Stomach (tissue), 7 donors: ENCODE measurements around a stretch of chr2.

- PRO-cap = no peak
- RAMPAGE, long total RNA, 5 experiments = no peak in any of the 5 experiments
- RRBS = no CpG with 5 or more reads among the region's 12 CpGs
Measured at GRCh38 chr2:215619549-215620078, 183.7 kb upstream of the FN1 start.

GRCh38 chr2:215624137-215624846 is 188.4 kb upstream of the FN1 start:
- PRO-cap = no peak
- RAMPAGE, long total RNA, 5 experiments = no peak in any of the 5 experiments
- RRBS = no CpG with 5 or more reads among the region's 11 CpGs

GRCh38 chr2:215952905-215953680 is 60.3 kb downstream of the MREG start:
- PRO-cap = no peak
- RAMPAGE, long total RNA, 5 experiments = start-site peak on the minus strand in 1 of 5 experiments, at chr2:215953020-215953179 at its widest, 6 reads per replicate
- RRBS = no CpG with 5 or more reads among the region's 3 CpGs

DNA sequence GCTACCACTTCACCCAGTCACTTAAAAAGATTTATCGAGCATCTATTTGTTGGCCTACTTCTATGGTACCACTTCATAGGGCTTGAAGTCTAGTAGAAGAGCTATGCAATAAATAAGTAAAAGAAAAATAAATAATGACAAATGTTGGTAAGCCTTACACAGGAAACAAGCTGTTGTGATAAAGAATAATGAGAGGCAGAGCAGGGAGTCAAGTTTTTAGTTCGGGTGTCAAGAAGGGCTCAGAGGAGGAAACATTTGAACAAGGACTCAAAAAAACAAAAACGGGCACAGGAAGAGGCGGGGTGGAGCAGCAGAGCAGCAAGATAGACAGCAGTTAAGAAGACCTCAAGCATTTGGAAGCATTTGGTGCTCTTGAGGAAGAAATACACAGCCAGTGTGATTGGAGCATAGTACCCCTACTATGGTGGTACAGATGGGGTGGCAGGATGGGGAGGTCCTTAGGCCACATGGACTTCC is 2.8 kb downstream of the TMEM169 start:
- PRO-cap = no peak
- RAMPAGE, long total RNA, 5 experiments = no peak in any of the 5 experiments
- RRBS = no CpG with 5 or more reads among the region's 4 CpGs

GRCh38 chr2:216498087-216498579 is 511 bp upstream of the RPL37A start:
- PRO-cap = no peak
- RAMPAGE, long total RNA, 5 experiments = no peak in any of the 5 experiments
- RRBS = 5% methylated on average over 1 of the region's 13 CpGs

- PRO-cap = no peak
- RAMPAGE, long total RNA, 5 experiments = no peak in any of the 5 experiments
- RRBS = no CpG with 5 or more reads among the region's 8 CpGs
Measured at GRCh38 chr2:216533466-216534120, 34.9 kb downstream of the RPL37A start.

DNA sequence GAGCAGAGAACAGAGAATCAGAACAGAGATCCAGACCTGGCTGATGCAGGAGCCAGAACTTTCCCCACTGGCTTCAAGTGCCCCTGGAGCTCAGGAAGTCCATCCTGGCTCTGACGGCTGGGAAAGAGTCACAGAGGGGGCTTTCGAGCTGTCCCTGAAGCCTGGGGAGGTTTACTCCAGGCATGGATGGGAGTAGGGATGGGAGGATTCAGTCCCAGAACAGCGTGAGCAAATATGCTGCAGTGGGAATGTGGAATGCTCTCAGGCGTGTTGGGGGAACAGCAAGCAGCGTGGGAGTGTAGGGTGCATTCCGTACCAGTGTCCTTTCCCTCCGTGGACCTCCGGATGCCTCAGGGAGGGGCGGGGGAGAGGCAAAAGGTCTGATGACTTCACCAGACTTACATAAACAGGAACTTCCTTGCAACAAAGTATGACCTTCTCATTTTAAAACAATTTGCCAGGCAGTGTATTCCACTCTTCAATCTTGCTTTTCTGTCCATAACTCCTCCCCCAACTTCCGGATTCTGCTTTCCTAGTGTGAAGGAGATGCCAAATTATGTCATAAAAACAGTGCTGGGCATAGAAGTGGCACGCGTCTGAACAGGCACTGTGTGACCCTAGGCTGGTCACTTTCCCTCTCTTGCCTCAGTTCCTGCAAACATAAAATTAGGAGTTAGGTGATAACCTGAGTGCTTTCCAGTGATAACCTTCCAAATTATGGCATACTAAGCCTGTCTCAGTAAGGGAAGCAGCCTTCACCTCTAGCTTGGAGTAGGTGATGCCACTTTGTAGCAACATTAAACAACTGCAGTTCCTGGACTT is 36.9 kb downstream of the RPL37A start:
- PRO-cap = bidirectional peak, plus-strand start at position 564 of the sequence, minus-strand start at position 341 of the sequence
- RAMPAGE, long total RNA, 5 experiments = no peak in any of the 5 experiments
- RRBS = no CpG with 5 or more reads among the region's 12 CpGs

- PRO-cap = no peak
- RAMPAGE, long total RNA, 5 experiments = no peak in any of the 5 experiments
- RRBS = no CpG with 5 or more reads among the region's 6 CpGs
Measured at GRCh38 chr2:216536716-216537158, 38.1 kb downstream of the RPL37A start.

DNA sequence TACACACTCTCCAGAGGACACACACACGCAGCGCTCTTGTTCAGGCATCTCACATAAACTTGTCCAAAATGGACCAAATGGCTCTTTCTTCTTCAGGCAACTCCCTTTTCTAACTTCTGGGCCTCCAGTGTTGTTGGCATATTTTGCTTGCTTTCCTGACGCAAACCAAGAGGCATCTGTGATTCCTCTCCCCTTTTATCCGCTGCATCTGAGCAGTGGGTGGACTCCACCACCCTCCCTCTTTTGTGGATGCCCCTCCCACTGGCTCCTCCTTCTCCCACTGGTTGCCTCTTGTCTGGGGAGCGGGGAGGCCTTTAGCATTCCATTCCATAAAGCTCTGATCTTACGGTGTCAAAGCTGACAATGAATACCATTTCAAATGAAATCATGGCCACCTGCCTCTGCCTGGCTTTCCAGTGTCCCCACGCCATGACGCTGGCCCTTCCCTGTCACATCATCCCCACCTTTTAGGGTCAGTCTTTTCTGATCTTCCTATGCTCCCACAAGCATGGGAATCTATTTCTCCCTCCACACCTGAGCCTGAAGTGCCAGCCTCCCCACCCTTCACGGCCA is 51.3 kb downstream of the RPL37A start:
- PRO-cap = no peak
- RAMPAGE, long total RNA, 5 experiments = no peak in any of the 5 experiments
- RRBS = no CpG with 5 or more reads among the region's 9 CpGs

GRCh38 chr2:216571516-216571742 is 61.8 kb upstream of the IGFBP2 start:
- PRO-cap = no peak
- RAMPAGE, long total RNA, 5 experiments = no peak in any of the 5 experiments
- RRBS = no CpG with 5 or more reads among the region's 1 CpG

DNA sequence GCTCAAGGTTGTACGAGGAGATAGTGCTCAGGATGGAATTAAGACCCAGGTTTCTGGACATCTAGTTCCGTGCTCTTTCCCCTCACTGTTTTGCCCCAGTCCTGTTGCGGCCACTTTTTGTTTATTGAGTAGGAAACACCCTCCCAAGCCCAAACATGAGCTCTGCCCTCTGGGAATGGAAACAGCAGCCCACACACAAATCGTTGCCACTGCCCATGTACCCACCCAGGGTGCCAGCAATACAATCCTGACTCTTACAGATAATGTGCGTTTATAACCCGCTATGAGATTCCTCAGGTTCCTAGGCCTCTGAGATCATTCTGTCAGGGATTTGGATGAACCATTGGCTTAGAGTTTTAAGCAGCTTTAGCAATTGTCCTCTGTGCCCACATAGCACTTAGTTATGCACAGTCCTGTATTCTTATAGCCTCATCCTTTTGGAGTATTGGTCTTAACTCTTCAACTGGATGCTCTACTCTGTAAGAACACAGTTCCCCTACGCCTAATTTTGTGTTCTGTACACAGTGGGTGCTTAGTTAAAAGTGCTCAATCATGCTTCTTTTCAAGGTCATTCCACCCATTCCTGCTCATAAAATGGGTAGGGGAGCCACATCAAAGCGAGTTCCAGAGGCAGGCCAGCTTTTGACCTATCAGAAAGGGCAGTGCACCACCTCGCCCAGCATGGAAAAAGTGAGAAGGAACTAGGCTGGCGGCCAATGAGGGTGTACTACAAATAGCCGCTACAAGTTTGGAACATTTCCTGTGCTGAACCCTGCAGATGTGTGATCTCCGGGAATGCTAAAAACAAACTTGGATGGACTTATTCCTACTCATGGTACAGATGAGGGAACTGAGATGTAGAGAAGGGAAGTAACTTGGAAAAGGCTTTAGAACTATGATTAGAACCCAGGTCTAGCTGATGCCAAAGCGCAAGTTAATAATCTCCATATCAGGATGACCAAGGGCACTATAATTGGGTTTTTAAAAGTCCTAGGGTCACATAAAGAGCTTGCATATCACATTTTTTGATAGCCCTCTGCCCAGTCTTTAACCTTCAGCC is 60.2 kb upstream of the IGFBP2 start:
- PRO-cap = no peak
- RAMPAGE, long total RNA, 5 experiments = no peak in any of the 5 experiments
- RRBS = no CpG with 5 or more reads among the region's 13 CpGs

DNA sequence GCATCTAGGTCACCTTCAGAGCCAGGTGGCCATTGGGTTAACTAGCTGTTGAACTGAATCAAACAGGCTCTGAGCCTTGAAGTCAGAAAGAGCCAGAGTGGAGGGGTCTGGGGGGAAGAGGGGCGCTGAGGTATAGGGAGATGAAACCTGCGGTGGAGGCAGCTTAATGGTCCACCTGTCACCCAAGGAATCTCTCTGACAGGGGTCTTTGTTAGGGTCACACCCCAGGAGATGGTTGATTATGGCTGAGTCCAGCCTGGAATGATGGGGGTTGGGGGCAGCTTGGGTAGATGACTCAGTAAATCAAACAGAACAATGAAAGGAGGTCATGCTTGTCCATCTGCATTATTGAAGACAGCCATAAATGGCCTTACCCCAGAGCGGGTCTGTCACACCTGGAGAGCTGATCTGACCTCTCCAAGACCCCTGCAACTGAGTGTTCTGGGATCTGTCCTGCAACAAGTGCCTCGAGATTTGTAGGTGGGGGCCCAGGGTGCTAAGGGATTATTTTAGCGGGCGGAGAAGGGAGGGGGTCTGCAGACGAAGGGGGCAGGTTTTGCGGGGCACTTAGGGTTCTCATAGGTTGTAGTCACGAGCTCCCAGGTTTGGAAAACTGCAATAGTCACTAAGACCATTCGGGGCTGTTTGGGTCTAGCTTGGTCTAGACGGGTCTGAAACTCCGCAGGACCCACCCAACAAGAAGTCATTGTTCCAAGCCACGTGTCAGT is 828 bp upstream of the IGFBP2 start:
- PRO-cap = no peak
- RAMPAGE, long total RNA, 5 experiments = no peak in any of the 5 experiments
- RRBS = no CpG with 5 or more reads among the region's 13 CpGs

DNA sequence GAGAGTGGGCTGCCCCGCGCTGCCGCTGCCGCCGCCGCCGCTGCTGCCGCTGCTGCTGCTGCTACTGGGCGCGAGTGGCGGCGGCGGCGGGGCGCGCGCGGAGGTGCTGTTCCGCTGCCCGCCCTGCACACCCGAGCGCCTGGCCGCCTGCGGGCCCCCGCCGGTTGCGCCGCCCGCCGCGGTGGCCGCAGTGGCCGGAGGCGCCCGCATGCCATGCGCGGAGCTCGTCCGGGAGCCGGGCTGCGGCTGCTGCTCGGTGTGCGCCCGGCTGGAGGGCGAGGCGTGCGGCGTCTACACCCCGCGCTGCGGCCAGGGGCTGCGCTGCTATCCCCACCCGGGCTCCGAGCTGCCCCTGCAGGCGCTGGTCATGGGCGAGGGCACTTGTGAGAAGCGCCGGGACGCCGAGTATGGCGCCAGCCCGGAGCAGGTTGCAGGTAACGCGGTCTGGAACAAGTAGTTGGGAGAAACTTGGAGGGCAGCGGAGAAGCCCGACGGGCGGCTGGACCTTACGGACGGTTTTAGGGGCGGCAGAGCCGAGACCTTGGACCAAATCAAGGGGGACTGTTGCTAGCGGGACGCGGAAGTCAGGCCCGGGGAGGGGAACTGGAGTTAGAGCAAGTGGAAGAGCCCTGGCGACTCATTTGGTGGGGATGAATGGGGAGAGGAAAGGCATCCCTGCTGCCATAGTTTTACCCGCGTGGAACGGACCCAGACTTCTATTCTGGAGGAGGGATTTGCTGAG is 483 bp downstream of the IGFBP2 start:
- PRO-cap = bidirectional peak, plus-strand start at position 384 of the sequence, minus-strand start at position 124 of the sequence; bidirectional peak, plus-strand start at position 456 of the sequence, minus-strand start at position 446 of the sequence
- RAMPAGE, long total RNA, 5 experiments = start-site peak on the plus strand in 1 of 5 experiments, centred at position 287 of the sequence, 55 reads per replicate
- RRBS = 2% methylated on average over 15 of the region's 80 CpGs

DNA sequence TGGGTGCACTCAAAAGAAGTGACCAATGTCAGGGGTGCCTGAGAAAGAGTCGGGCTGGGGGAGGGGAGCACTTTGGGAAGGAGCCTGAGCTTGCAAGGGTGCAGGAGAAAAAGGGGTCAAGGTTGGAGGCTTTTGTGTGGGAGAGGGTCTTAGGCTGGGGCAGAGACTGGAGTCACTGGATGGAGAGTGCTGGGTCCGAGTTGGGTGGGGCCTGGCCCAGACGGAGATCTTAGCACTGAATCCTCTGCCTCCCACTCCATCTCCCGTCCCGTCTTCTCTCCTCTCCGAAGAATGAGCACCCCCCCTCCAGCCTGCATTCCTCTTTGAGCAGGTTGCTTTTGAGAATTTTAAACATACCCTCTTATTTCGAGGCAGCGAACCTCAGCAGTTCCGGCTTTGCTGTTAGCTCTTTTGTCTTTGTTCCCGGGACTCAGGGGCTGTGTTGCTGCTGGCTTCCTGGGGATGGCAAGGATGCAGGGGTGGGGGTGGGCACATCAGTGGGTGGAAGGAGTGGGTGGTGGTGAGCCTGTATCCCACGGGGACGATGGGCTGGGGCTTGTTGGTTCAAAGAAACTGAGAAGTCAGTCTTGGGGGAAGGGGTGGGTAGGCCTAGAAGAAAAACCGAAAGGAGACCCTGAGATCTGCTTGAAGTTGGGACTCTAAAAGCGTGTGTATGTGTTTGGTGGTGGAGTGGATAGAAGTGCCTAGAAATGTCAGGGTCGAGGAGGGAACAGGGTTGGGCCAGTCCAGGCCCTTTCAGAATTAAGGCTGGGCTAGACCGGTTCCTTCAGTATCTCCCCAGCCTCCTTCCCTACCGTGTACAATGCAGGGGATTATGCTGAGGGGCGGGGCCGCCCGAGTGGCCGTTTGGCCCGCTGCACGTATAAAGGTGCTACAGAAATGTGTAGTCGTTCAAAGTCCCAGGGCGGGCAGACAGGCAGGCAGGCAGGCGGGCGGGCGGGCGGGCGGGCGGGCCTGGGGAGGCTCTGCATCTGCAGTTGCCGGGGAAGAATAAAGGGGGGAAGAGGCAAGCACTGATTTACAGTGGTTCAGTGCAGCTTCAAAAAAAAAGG is 3.1 kb downstream of the IGFBP2 start:
- PRO-cap = bidirectional peak, plus-strand start at position 41 of the sequence, minus-strand start outside the sequence; bidirectional peak, plus-strand start at position 915 of the sequence, minus-strand start at position 808 of the sequence
- RAMPAGE, long total RNA, 5 experiments = start-site peak on the plus strand in 1 of 5 experiments, centred at position 89 of the sequence, 18 reads per replicate
- RRBS = no CpG with 5 or more reads among the region's 32 CpGs

GRCh38 chr2:216673264-216673985 is 21.9 kb downstream of the IGFBP5 start:
- PRO-cap = no peak
- RAMPAGE, long total RNA, 5 experiments = no peak in any of the 5 experiments
- RRBS = no CpG with 5 or more reads among the region's 13 CpGs

GRCh38 chr2:216775044-216775597 is 79.8 kb upstream of the IGFBP5 start:
- PRO-cap = no peak
- RAMPAGE, long total RNA, 5 experiments = no peak in any of the 5 experiments
- RRBS = no CpG with 5 or more reads among the region's 7 CpGs

GRCh38 chr2:216829715-216829899 is 30.3 kb downstream of the TNP1 start:
- PRO-cap = no peak
- RAMPAGE, long total RNA, 5 experiments = no peak in any of the 5 experiments
- RRBS = no CpG with 5 or more reads among the region's 4 CpGs

- PRO-cap = no peak
- RAMPAGE, long total RNA, 5 experiments = no peak in any of the 5 experiments
- RRBS = no CpG with 5 or more reads among the region's 5 CpGs
Measured at GRCh38 chr2:216850672-216851241, 9.1 kb downstream of the TNP1 start.

DNA sequence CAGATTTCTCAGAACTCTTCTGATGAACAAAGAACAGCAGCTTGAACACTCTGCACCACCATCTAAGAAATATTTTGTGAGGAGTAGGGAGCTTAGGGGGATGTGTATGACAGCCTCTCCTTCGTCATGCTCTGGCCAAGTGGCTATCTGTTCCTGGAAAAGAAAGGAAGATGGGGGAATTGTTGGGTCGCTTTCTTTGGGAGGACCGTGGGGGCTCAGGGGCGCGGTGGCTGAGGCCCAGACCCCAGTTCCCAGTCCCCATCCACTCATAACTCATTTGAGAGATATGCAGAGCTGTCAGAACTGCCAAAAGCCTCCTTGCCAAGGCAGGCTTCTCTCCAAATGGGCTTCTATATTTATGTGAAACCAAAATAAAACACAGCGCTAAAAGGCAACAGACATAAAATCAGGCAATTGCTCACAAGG is 114.7 kb upstream of the TNP1 start:
- PRO-cap = no peak
- RAMPAGE, long total RNA, 5 experiments = no peak in any of the 5 experiments
- RRBS = no CpG with 5 or more reads among the region's 6 CpGs

DNA sequence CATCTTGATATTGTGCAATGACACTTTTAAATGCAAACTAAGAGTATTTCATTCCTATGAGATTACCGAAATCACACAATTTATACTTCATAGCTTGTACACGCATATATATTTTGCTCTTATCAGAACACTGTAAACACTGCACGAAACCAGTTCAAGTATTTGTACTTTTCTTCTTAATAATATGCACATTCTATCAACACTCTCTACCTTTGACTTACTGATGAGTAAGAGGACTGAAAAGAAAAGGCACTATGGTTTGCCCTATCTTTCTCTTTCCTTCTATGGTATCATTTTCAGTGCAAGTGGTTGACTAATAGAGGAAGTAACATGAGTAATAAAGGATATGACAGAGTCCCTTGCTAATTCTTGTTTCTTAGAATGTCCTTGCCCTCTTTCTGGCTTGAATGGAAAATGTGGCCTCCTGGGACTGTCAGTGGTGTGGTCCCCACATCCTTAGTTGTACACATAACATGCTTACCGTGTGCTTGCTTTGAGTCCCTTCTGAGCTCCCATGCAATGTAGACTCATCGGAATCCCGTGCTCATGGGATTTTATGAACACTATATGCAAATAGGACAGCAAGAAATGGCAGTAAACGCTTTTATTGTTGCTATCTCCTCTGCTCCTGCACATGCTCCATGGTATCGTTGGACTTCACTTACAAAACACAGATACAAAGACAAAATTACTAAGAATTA is 363.5 kb upstream of the TNP1 start:
- PRO-cap = no peak
- RAMPAGE, long total RNA, 5 experiments = no peak in any of the 5 experiments
- RRBS = no CpG with 5 or more reads among the region's 8 CpGs